T47D (cell line): ENCODE measurements around the gene ACER3.

DNA sequence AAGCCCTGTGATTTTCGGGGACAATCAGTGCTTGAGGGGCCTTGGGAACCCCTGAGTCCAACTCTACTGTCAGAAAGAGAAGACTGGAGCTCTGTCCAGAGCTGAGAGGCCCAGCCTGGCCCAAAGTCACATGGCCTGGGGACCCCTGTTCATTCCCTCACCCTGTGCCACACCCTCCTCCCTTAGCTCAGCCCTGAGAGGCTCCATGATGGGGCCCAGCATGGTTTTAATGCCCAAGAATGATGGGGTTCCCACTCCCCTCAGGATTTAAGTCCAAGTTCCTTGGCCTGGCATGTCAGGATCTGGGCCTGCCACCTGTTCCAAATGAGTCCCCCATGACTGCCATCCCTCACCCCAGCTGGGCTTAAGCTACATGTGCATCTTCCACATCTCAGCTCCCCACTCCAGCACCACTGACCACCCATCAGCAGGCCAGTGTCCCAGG is 41.7 kb upstream of the WNT11 start:
- RRBS, result no CpG with 5 or more reads among the region's 1 CpG

DNA sequence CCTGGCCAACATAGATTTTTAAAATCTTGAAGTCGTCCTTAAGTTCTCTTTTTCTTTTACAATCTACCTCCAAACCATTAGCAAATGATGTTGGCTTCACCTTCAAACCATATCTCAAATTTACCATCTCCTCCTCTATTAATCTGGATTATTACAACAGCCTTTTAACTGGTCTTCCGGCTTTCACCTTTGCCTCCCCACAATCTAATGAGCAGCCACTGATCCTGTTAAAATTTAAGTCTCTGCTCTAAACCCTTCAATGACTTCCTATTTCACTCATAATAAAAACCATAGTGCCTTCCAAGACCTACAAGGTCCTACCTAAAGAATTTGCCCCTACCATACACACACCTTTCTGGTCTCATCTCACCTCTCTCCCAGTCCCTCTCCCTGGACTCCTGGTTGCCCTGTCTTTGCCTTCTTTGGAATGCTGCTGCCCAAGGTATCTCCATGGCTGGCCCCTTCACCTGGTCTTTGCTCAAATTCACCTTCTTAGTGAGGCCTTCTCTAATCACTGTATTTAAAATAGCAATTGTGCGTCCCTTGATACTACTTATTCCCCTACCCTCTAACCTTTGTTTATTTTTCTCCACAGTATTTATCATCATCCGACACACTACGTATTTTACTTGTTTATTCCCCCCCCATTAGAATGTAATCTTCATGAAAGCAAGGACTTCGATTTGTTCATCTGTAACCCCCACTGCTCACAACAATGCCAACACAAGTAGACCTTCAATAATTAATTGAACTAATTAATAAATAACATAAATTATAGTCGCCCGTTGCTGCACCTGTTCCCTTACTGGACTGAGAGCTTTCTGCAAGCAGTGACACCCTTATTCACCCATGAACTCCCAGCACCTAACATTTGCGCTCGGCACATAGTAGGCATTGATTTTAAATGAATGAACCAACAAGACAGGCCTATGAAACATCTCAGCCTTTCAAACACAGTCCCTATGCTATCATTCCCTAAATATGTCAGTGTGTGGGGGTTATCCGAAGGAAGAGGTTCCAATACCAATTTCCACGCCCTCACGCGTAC is 1.5 kb downstream of the THAP12 start:
- RRBS, result no CpG with 5 or more reads among the region's 14 CpGs

DNA sequence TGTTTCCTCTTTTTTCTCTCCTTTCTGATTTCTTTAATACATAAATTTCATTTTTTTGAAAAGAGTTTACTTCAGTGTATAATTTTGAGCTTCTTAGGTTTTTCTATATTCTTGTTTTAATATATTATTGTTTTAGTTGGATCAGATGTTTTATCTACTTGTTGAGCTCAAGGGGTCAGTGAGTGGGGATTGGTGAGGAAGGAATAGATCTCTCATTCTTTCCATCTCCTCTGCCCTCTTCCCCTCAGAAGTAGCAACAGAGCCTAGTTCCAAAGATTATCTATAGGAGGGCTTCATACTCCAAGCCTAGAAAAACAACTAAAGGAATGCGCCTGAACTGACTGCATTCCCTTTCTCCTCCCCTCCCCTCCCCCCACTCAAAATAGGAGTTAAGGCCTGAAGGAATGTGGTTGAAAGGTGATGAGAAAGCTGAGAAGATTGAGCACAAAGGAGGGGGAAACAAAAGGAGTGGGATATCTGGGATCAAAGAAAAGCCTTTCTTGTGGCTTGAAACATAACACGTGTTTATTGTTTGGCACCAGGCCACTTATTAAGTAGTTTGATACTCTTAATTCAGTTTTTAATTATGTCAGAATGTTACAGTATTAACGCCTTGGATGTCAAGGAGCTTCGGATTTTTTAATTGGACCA is 10.5 kb downstream of the EMSY start:
- RRBS, result no CpG with 5 or more reads among the region's 4 CpGs

DNA sequence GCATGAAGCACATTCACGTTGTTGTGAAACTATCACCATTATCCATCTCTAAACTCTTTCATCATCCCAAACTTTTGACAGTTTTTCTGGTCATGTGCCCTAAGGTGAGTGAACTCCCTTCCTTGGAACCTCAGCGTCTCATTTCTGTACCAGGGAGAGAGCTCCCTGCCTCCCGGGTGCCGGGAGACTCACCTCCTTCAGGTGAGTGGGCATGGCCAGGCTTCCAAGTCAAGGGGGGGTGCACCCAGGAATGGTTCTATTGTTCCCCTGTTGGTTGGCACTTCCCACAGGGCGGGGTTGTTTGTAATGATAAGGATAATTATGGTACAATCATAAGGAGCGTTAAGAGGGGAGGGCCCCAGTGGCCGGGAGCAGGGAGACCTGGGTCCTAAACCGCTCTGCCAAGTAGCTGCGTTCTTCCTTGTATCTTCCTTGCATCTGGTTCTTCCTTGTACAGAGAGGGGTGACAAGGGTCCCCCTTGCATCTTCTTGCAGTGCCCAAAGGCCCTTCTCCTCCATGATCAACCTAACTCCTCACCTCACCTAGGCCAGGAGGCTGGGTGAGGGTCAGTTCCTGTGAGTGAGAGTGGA is 79.1 kb downstream of the LRRC32 start:
- RRBS, result no CpG with 5 or more reads among the region's 9 CpGs

GRCh38 chr11:76592428-76592969 is 78.0 kb downstream of the LRRC32 start:
- RRBS, result no CpG with 5 or more reads among the region's 8 CpGs

GRCh38 chr11:76617499-76617984 is 53.0 kb downstream of the LRRC32 start:
- RRBS, result no CpG with 5 or more reads among the region's 4 CpGs

GRCh38 chr11:76781607-76781733 is 1.7 kb upstream of the TSKU start:
- RRBS, result no CpG with 5 or more reads among the region's 2 CpGs

GRCh38 chr11:76796302-76797522 is 13.6 kb downstream of the TSKU start:
- RRBS, result 96% methylated on average over 11 of the region's 31 CpGs

GRCh38 chr11:76860288-76861649 is at the start of gene ACER3:
ACER3 (plus strand) TSS chr11:76860918.
- RRBS, result 2% methylated on average over 39 of the region's 83 CpGs

- RRBS, result no CpG with 5 or more reads among the region's 14 CpGs
Observed at GRCh38 chr11:77036127-77037219, 2.3 kb downstream of the B3GNT6 start.

- RRBS, result 88% methylated on average over 28 of the region's 105 CpGs
Observed at GRCh38 chr11:77039492-77040370, 5.5 kb downstream of the B3GNT6 start.

GRCh38 chr11:77063273-77063912 is 3.4 kb upstream of the CAPN5 start:
- RRBS, result 88% methylated on average over 1 of the region's 3 CpGs

- RRBS, result no CpG with 5 or more reads among the region's 5 CpGs
Observed at GRCh38 chr11:77088414-77089144, 14.1 kb upstream of the OMP start.

GRCh38 chr11:77096551-77096981 is 6.1 kb upstream of the OMP start:
- RRBS, result no CpG with 5 or more reads among the region's 7 CpGs

DNA sequence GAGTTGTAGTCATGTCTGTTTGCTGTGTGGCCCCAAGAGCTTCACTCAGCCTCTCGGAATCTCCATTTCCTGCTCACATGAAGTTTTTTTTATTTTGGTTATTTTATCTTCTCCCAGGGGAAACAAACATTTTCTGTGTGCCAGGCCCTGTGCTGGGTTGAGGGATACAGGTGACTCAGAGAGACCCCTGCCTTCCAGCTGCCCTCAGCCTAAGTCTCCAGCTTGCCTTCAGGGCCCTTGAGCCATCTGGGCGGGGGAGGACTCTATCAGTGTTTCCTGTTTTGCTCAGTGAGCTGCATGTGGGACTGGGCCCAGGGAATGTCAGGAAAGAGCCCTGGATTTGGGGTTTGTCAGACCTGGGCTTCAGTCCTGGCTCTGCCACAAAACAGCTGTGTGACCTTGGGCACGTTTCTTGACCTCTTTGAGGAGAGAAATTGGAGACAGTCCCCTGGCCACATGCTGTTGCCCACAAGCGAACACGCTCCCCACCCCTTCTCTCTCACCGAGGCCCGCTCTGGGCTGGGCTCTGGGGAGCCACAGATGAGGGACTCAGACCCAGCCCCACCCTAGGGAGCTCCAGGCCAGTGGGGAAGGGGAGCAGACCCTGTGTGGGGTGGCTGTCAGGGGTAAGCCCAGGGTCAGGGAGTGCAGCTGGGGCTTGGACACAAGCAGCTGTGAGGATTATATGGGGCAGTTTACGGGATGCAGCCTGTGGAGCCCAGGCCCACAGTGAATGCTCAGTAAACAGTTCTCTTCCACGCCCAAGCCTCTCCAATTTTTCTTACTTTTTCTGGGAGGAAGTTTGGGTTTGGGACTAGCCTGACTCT is 12.2 kb downstream of the MYO7A start:
- RRBS, result no CpG with 5 or more reads among the region's 9 CpGs

GRCh38 chr11:77472221-77472704 is 1.6 kb downstream of the PAK1 start:
- RRBS, result 93% methylated on average over 2 of the region's 3 CpGs

DNA sequence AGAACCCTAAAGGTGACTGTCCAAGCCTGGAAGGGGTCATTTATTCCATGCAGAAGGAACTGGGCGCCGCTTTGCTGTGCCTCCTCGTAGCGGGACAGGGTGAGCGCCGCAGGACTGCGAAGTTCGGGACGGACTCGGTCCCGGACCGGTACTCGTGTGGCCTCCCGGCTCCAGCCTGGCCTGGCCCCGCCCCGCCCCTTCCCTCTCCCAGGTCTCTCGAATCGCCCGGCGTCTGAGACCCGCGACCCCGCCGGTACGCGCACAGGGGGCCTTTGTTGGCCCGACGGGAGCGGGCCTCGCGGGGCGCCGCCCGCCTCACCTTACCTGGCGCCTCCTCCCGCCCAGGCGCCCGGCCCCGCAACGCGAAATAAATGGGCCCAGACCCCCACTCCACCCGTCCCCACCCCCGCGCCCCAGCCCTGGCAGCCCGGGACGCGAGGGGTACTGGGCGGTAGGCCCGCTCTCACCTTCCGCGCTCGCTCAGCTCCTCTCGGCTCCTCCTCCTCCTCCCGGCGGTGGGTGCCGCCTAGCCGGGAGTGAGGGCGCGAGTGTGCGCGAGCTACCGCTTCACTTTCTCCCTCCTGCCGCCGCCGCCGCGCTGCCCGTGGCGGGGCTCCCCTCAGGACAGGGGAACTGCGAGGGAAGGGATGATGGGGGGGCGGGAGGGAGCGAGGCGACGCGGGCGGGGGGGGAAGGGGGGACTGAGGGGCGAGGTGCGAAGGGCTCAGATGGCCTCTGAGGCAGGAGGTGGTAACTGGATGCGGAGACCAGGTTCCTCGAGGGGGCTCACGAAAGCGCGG is 609 bp downstream of the PAK1 start:
- RRBS, result 2% methylated on average over 29 of the region's 83 CpGs

- RRBS, result no CpG with 5 or more reads among the region's 9 CpGs
Observed at GRCh38 chr11:77676801-77677170, 39.2 kb upstream of the CLNS1A start.

DNA sequence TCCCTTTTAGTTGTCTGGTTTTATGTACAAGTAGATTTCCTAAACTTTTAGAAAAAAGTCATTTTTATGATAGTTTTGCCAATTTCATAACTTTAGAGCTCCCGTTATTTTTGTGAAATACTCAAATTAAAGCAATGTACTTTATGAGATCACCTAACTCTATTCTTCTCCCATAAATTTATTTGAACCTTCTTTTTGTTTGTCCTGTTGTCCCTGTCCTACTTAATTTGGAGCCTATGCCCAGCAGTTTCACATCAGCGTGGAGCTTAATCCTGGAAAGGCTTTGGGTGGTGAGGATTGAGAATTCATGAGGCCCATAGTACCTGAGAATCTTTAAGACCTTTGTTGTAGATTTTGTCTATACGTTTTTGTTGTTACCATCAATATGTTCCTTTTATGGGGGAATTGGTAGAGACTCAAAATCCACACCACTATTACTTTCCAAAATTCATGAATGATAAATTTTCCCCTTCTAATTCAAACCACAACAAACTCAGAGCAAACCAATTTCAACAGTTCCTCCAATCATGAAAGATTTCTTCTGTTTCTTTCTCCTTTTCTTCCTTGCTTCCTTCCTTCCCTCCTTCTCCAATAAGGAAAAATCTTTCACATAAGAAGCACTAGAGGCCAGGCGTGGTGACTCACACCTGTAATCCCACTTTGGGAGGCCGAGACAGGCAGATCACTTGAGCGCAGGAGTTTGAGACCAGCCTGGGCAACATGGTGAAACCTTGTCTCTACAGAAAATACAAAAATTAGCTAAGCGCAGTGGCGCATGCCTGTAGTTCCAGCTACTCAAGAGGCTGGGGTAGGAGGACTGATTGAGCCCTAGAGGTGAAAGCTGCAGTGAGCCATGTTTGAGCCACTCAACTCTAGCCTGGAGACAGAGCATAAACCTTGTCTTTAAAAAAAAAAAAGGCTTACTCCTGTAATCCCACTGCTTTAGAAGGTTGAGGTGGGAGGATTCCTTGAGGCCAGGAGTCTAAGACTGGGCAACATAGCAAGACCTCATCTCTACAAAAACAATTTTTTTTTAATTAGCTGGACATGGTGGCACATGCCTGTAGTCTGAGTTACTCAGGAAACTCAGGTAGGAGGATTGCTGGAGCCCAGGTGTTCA is 76.7 kb upstream of the CLNS1A start:
- RRBS, result no CpG with 5 or more reads among the region's 8 CpGs

GRCh38 chr11:77819052-77819785 is 1.3 kb downstream of the RSF1 start:
- RRBS, result no CpG with 5 or more reads among the region's 19 CpGs